Vagina (tissue), 1 donor: ENCODE results near the gene ZDHHC14.

- PRO-cap: bidirectional peak, plus-strand start at chr6:156720161, minus-strand start at chr6:156719954
- RAMPAGE, long total RNA: no peak
Measured at GRCh38 chr6:156719431-156720513, 57.4 kb upstream of the ARID1B start.

DNA sequence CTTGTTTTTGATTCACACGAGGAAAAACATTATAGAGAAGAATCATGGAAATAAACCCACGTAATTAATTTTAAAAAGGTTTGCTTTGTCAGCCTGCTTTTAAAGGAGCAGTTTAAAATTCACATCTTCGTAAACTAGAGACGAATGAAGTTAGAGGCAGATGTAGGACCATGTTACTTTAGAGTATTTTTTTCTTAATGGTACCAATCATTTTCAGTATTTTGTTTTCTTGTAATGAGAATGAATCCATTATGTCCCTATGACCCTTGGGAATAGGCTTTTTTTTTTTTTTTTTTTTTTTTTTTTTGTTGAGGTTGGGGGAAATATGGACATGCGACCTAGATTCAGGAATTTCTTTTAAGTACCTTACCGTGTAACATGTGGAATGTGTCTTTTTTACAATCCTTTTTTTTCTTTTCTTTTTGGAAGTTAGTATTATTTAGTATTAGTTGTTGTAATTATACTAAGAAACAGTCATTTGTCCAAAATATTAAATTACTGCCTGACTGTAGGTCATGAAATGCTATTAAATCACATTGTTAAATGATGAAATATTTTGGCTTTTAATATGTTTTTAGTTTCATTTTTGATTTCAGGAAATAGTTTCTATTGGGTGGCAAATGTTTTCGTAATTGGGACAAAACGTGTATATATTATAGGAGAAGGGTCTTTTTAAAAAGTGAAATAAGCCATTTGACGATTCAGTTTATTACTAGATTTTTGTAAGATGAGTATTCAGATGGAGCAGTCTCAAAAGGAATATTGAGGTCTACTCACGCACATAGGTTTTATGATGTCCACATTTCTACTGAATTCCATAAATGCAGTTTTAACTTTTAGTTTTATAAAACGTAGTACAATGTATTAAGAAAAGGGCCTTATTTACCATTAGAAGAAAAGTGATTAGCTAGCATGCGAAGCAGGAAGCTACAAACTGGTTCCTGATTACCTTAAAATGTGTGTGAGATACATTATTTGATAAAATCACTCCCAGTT lies 4.8 kb downstream of the ARID1B start:
- PRO-cap: no peak
- RAMPAGE, long total RNA: no peak

DNA sequence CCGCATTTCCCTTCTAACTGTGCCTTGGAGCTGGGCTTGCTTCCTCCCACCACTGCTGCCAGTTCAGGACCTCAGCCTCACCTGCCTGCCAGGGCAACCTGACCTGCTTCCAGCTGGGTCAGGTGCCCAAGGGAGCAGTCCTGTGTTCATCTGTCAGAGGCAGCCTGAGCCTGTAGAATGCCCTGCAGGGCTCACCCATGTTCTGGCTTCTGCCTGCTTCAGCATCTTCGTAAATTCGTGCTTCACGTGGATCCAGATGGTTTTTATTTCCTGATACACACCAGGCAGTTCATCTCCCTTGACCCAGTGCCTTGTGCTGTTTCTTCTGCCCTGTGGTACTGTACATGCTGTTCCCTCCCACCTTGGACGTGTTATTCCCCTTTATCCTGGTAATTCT lies 50.2 kb downstream of the ARID1B start:
- PRO-cap: no peak
- RAMPAGE, long total RNA: no peak

GRCh38 chr6:156848551-156849080 lies 71.4 kb downstream of the ARID1B start:
- PRO-cap: no peak
- RAMPAGE, long total RNA: no peak

DNA sequence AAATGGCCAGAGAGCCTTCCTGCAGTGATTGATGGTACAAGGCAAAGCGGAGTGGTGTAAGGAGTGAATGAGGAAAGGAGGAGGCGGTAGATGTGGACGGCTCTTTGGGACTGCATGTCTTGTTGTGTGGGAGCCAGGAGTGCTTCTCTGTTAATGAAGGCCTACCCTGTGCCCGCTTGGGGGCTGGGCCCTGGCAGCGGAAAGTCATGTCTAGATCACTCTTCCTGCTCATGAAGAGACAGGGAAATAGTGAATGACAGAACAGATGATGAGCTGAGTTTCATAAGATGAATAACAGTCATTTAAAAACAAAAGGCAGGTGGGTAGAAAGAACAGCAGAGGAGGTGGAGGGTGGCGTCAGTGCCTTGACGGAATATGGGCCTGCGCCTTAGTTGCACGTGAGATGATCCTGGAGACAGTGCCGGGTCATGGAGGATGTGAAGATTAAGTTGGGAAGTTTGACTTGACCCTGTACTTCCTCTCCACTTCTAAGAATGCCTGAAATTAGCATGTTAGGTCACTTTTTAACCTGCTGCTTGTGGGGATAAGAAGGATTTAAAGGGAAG lies 85.5 kb downstream of the ARID1B start:
- PRO-cap: no peak
- RAMPAGE, long total RNA: start-site peak on the plus strand centred at position 468 of the sequence, 211 bp wide, 17 reads

- PRO-cap: no peak
- RAMPAGE, long total RNA: no peak
Measured at GRCh38 chr6:156963437-156964406, 186.5 kb downstream of the ARID1B start.

DNA sequence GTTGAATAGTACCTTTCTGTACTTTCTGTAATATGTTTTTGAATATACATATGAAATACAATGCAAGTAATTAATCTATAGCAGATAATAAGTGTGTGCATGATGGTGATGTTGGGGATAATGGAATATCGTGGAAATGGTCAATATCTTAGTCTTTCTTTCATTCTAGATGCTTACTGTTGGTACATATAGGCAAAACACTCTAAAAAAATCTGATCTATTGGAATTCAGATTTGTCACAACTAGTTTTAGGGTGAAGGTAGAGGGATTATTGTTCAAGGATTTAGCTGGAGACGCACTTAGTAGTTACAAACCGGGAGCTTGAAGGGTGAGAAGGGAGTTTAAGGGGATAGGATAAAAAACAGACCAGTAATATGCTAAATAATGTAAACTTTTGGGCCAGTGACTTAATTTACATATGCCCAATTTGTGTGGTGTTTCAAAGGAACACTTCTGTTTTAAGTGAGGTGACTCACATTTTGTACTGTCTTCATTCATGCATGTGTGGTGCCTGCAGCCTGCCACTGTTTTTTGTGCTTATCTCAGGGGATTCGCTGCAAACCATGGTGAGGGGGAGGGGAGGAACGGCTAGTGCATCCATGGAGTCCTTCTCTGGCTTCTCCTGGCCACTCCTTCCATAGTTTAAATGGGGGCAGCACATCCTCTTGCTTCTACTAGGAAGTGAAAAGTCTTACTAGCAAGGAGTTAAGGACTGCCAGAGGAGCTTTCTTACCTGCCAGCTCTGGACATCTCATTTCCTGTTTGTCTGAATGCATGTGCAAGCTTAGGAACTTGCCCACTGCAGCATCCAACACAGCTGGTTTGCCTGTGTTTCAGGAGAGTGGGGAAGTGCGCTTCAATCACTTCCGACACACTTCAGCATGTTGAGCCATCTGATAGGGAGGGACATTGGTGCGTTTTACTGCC lies 211.0 kb downstream of the ARID1B start:
- PRO-cap: no peak
- RAMPAGE, long total RNA: no peak

GRCh38 chr6:157050641-157051280 lies 272.6 kb downstream of the TMEM242 start:
- PRO-cap: no peak
- RAMPAGE, long total RNA: no peak

- PRO-cap: no peak
- RAMPAGE, long total RNA: no peak
Measured at GRCh38 chr6:157062317-157062839, 260.9 kb downstream of the TMEM242 start.

DNA sequence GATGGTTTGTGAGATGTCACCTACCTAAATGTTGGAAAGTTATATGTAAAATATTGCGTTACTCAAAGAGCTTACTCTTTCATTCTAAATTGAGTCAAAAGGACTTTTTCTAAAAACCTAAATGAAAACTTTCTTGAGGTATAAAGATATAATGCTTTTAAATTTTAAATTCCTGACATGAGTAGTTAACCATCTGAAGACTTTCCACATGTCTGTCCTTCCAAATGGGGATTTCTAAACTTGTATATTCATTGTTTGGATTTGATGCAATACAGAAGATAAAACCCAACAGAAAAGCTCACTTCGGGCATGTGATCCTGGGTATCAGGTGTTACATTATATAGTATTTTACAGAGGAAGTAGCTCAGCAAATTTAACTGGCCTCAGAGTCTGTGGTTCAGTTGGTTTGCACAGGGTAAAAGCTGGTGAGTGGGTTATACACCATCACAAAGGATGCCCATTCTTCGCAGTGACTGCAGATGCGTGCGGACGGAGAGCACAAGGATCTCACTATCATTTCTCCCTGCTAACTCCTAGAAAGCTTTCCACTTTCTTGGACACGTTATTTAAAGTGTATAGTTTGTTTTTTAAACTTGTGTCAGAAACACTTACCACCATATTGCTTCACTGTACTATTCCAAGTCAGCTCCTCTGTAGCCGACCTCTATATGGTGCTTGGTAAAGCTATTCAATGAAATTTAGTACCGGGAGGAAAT lies 236.7 kb downstream of the TMEM242 start:
- PRO-cap: no peak
- RAMPAGE, long total RNA: no peak

- PRO-cap: no peak
- RAMPAGE, long total RNA: no peak
Measured at GRCh38 chr6:157148204-157149354, 174.7 kb downstream of the TMEM242 start.

DNA sequence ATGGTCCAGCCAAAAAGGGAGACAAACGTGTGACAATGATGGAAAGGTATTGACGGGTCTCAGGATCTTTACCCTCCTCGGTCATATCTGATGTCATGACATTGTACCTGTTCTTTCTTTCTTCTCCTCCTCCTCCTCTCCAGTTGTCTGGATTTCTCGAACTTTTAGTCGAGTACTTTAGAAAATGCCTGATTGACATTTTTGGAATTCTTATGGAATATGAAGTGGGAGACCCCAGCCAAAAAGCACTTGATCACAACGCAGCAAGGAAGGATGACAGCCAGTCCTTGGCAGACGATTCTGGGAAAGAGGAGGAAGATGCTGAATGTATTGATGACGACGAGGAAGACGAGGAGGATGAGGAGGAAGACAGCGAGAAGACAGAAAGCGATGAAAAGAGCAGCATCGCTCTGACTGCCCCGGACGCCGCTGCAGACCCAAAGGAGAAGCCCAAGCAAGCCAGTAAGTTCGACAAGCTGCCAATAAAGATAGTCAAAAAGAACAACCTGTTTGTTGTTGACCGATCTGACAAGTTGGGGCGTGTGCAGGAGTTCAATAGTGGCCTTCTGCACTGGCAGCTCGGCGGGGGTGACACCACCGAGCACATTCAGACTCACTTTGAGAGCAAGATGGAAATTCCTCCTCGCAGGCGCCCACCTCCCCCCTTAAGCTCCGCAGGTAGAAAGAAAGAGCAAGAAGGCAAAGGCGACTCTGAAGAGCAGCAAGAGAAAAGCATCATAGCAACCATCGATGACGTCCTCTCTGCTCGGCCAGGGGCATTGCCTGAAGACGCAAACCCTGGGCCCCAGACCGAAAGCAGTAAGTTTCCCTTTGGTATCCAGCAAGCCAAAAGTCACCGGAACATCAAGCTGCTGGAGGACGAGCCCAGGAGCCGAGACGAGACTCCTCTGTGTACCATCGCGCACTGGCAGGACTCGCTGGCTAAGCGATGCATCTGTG lies 117.0 kb downstream of the TMEM242 start:
- PRO-cap: no peak
- RAMPAGE, long total RNA: start-site peak on the plus strand centred at position 187 of the sequence, 84 bp wide, 77 reads

- PRO-cap: no peak
- RAMPAGE, long total RNA: no peak
Measured at GRCh38 chr6:157313213-157314394, 9.7 kb downstream of the TMEM242 start.

DNA sequence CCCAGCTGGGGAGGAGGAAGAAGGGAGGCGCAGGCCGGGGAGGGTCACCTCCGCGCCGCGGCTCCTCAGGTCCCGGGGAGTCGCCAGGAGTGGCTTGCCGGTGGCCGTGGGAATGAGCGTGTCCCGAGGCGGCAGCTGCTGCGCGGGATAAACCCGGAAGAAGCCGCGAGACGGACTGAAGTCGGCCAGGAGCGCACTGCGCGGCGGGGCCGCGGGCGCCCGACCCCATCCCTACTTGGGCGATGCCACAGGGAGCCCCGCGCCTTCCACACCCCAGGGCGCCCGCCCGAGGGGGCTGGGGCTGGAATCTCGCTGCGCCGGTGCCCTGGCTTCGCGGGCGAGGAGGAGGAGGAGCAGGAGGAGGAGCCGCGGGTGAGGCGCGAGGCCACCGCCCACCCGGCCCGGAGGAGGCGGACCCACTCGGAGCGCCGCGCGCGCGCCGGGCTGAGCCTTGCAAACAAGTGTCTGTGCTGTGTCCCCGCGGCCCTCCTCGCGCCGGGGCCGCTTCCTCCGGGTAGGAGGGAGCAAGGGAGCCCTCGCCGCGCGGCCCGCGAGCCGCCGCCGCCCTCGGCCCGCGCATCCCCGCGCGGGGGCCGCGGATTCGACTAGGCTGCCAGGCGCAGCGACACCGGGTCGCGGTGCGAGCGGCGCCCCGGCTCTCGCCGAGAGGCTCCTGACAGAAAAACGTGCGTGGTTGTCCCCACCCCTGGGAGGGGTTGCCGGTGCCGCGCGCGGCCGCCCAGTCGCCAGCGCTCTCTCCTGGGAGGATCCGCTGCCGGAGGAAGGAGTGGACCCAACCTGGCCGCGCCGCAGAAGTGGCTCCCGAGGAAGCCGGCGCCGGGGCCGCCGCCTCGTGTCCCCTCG lies at the start of gene ZDHHC14:
Gene ZDHHC14 (plus strand): TSS at position 447 of the 864 bp plus-strand sequence.
- PRO-cap: bidirectional peak, plus-strand start at position 460 of the sequence, minus-strand start at position 345 of the sequence; bidirectional peak, plus-strand start at position 742 of the sequence, minus-strand start at position 669 of the sequence
- RAMPAGE, long total RNA: no peak

- PRO-cap: unidirectional peak, minus-strand start at chr6:157670612
- RAMPAGE, long total RNA: no peak
Measured at GRCh38 chr6:157670457-157670875, 152.6 kb upstream of the SNX9 start.

DNA sequence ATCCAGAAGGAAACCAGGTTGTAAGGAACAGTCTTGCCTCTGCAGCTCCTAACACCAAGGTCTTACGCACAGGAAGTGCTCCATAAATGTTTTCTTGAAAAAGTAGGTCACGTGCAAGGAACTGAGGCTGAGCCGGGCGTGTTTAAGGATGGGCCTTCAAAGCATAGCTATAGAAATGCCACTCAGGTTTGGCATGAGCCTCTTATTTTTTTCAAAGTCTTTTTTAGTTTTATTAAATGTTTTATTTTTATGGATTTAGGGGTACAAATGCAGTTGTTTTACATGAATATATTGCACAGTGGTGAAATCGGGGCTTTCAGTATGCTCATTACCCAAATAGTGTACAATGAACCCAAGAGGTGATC lies 105.5 kb upstream of the SNX9 start:
- PRO-cap: unidirectional peak, minus-strand start at position 61 of the sequence
- RAMPAGE, long total RNA: no peak

GRCh38 chr6:157756648-157757382 lies 66.2 kb upstream of the SNX9 start:
- PRO-cap: no peak
- RAMPAGE, long total RNA: no peak

DNA sequence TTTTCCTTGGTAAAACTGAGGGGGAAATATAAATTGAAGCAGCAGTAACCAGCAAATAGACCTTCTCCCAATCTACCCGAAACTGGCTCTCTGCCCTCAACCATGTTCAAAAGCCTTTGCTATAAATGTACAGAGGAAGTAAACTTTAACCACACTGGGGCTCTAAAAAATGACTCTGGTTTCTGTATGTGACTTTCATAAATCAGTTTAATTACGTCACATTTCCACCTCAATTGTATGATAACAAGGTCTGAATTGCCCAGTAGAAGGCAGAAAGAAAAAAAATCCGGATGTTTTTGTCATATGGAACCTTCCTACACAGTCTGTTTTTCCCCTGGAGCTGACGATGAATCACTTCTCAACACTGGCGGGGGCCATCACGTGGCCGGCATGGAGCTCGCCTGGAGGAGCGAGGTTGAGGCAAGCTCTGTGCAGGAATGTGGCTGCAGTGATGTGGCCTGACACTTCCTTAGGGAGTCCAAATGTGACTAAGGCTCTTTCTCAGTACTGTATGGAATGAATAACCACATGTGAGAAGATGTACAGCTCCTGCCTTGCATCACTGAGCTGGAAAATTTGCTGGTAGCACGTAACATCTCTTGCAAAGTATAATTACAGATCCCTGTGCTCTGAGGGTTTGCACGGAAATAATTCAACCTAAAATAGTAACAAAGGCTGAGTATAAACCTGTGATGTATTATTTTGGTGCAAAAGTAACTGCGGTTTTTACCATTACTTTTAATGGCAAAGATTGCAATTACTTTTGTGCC lies 58.6 kb upstream of the SNX9 start:
- PRO-cap: unidirectional peak, minus-strand start at position 84 of the sequence
- RAMPAGE, long total RNA: no peak

- PRO-cap: no peak
- RAMPAGE, long total RNA: start-site peak on the plus strand at chr6:157831996-157832102, 5 reads
Measured at GRCh38 chr6:157831981-157832507, 9.0 kb downstream of the SNX9 start.

DNA sequence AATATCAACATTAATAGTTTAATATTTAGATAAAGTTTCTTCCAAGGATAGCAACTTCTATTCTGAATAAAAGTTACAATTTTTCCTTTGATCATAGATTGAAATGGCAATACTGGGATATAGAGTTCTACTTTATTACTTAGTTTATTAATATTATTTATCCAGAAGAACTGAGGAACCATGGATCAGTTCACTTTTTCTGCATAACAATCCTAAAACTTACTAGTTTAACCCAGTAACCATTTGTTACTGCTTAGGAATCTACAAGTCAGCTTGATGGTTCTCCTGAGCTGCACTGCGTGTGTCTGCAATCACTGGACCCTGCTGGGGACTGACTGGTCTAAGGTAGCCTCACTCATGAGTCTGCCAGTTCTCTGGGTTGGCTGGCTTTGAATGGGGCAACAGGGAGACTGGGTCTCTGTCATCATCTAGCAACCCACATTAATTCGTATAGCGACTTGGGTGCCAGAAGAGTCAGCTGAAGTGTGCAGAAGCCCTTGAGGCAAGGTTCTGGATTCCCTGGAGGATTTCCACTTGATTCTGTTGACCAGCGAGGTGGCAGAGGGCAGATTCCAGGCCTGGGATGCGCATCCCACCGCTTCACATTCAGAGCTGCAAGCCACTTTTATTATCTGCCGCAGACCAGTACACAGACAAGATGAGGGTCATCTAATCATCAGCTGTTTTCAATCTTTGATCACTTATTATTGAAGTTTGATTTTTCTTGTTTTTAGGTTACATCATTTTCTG lies 49.3 kb downstream of the SNX9 start:
- PRO-cap: no peak
- RAMPAGE, long total RNA: no peak